Neural cell (in vitro differentiated cells): ENCODE data around the gene CAPN5.

- RAMPAGE, long total RNA = no peak
These were observed 187 bp downstream of the ARRB1 start for GRCh38 chr11:75351384-75351563.

GRCh38 chr11:75401156-75401827 is 2.0 kb downstream of the RPS3 start:
- RAMPAGE, long total RNA = no peak

GRCh38 chr11:75421656-75422552 is 11.1 kb downstream of the KLHL35 start:
- RAMPAGE, long total RNA = no peak

DNA sequence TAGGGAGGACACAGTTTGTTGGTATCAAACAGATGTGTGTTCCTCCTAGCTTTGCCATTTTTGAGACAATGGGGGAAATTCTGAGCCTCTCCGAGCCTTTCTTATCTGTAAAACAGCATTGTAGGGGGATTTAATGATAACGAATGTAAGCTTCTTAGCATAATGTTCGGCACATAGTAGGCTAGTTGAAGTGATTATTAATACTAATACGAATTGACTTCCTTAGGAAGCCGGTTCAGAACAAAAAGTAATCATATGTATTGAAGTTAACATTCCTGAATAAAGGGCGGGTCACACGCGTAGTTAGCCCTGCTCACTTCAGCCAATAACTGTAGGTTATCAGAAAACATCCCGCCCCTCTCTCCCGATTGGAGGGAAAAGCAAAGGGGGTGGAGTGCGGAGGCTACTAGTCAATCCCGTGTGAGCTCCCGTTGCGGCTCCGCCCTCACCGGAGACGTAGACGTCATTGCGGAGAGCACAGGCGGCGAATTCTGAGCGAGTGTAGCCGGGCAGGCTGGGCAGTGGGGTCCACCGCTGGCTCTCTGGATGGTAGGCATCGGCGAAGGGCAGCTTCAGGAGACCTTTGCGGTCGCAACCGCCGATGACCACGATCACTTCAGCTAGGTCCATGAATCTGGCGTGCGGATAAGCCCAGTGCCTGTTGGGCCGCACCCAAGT is 4.9 kb downstream of the KLHL35 start:
- RAMPAGE, long total RNA = no peak

DNA sequence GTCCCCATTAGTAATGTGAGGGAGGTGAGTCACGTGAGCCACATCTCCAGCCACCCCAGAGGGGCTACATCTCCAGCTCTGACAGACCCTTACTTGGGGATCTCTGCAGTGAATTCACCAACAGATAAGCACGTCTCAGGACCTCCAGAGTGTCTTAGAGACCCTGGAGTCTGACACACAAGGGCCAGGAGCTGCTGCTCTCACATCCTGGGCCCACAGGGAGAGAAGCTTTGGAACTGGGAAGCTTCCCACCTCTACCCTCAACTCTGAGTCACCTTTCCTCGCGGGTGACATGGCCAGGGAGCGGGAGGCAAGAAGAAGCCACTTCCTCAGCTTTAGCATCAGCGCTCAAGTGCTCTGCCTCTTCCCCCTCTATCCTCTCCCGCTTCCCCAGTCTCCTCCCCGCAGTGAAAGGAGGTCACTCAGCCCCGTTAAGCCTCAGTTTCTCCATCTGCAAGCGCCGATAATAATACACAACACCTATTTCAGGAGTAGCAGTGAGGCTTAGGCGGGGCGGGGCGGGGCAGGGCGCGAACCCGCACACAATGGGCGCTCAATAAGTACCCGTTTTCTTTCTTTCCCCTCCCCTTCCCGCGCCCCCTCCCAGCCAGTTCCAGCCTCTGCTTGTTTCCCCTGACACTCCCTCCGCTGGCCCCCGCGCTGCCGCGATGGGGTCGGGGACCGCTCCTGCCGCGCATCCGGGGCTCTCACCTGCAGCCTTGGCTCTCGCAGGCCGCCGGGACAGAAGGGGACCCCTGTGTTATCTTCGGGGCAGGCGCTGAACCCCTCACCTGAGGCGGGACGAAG is 1.0 kb downstream of the GDPD5 start:
- RAMPAGE, long total RNA = no peak

- RAMPAGE, long total RNA = no peak
These were observed 3.9 kb upstream of the SERPINH1 start for GRCh38 chr11:75558005-75558746.

GRCh38 chr11:75583621-75584376 is 21.7 kb downstream of the SERPINH1 start:
- RAMPAGE, long total RNA = no peak

GRCh38 chr11:75810735-75811016 is 4.3 kb upstream of the UVRAG start:
- RAMPAGE, long total RNA = no peak

- RAMPAGE, long total RNA = no peak
These were observed 190.6 kb downstream of the UVRAG start for GRCh38 chr11:76005689-76005932.

DNA sequence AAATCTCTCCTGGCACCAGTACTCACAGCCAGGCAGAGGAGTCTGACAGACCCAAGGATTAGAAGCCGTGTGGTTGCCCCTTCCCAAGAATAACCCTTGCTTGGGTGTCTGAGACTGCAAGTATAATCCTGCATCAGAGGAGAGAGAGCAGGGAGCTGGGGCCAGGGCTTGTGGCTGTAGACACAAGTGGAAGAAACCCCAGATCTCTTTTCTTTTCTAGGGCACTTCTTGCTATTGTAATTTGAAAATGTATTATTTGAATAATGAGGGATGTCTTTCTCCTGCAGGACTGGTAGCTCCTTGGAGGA is 67.2 kb downstream of the WNT11 start:
- RAMPAGE, long total RNA = no peak

- RAMPAGE, long total RNA = no peak
These were observed 29.8 kb upstream of the WNT11 start for GRCh38 chr11:76235670-76236924.

DNA sequence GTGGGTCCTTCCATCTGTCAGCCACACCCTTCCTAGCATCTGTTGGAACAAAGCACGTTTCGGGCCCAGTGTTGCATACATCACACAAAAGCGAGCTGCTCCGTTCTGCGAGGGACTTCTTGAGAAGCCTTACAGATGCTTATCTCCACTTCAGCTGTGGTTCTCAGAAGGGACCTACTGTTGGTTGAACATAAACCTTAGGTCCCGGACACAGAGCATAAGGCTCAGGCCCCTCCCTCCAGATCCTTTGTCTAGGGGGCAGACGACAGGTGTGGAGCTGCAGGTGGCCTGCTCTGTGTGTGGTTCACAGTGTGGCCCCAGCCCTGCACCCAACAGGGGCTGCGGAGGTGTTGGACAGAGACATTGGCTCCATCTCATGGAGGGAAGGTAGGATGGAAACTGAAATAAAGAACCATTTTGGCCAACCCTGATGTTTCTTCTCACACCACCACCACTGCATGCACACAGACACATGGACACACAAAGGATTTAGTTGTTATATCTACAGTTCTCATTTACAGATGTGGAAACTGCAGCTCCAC is 78.0 kb downstream of the LRRC32 start:
- RAMPAGE, long total RNA = no peak

GRCh38 chr11:76666309-76667008 is 4.1 kb downstream of the LRRC32 start:
- RAMPAGE, long total RNA = no peak

- RAMPAGE, long total RNA = no peak
These were observed 16.0 kb downstream of the TSKU start for GRCh38 chr11:76799048-76799666.

DNA sequence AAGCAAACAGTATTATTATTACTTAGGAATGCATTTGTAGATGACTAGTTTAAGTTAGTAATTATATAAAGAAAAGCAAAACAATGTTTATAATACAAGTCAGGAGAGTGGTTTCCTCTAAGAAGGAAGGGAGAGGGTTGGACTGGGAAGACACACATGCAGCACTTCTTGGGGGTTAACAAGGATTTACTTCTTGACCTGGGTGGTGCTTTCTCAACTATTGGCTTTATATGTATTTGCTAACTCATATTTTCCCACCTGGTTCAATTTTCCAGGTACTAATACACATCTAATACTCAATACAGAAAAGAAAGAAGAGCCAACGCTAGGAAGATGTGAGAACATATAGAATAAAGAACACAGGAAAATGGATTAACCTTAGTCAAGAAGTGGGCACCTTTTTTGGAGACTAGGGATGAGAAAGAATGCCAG is 36.3 kb upstream of the B3GNT6 start:
- RAMPAGE, long total RNA = no peak

DNA sequence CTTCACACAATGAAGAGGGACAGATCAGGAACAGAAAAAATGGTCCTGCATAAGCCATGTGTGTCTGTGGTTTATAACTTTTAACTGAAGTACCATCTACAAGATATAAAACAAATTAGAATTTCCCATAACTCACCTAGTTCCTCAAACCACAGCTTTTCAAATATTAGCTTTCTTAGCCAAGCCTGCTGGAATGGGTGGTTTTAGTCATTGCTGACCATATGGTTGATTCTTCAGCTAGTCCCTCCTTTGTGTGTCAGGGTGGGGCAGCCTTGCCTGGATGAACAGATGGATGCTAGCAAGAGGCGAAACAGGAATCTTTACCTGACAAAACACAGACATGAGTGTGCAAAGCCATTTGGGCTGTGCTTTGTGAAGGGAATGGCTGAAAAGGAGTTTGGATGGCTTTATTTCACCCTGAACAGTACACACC is 6.9 kb upstream of the B3GNT6 start:
- RAMPAGE, long total RNA = no peak

DNA sequence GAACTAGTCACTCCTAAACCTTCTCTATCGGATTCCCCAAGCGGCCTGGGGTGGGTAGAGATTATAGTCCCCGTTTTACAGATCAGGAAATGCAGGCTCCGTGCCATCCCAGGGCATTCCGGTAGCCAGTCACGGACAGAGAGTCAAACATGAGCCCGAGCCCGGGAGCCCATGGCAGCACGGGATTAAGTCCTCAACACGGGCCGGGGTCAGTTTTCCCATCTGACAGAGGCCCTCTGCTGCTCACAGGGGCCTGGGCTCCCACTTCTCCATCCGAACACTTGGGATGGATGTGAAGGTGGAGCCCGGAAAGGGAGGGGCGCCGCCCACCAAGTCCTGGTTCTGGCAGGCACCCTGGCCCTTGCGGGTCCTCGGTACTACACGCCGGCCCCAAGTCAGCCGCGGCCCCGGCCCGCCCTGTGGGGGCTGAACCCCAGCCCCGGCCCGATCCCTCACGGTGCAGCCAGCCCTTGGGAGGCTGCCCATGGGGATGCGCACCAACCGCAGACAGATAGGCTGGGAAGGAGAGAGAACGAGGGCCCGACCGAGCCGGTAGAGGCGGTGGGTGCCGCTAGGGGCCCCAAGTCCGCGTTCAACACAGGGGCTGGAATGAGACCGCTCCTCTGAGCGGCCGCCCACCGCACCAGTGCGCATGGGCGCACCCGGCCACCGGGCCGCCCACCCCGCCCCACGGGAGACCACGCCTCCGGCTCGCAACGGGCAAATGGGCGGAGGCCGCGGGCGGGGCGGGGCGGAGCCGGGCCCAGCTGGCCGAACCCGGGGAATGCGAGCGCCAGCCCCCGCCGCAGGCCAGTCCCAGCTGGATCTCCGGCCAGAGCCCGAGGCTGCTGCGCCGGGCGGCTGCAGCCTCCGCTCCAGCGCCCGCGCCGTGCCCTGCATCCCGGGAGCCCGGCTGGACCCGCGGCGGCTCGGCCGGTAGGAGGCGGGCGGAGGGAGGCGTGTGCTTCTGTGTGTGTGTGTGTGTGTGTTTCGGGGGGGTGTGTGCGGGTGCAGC is at the start of gene CAPN5:
TSS of gene CAPN5 (plus strand) at position 813 of the 1,015 bp plus-strand sequence.
- RAMPAGE, long total RNA = no peak

DNA sequence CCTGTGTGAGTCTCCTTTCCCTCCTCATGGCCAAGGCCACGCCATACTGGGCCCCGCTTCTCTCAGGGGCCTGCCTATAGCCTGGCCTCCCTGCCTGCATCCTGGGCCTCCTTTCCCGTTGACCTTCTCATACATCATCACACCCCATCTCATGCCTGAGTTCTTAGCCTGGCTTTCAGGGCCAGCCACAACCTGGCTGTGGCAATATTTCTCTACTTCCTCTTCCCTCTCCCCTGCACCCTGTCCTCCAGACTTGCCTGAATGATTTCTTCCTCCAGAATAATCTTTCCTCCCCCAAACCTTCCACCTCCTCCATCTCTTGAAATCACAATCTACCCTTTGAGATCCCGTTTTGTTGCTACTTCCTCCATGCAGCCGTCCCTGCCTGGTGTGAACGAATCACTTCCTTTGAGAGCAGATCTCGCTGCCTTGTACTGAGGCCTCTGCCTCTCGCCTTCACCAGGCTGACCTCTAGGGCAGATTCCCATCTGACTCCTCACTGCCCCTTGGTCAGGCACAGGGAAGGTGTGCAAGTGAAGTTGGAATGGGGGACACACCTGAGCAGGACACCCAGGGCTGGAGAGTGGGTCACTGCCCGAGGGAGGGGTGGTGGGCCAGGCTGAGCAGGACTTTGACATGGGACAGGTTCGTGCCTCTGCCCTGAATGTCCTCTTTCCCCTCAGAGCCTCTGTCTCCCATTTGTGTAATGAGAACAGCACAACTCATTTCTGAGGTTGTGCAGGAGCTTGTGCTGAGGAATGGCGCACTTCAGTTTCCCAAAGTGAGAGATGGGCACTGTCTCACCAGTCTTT is 5.4 kb downstream of the CAPN5 start:
- RAMPAGE, long total RNA = no peak

DNA sequence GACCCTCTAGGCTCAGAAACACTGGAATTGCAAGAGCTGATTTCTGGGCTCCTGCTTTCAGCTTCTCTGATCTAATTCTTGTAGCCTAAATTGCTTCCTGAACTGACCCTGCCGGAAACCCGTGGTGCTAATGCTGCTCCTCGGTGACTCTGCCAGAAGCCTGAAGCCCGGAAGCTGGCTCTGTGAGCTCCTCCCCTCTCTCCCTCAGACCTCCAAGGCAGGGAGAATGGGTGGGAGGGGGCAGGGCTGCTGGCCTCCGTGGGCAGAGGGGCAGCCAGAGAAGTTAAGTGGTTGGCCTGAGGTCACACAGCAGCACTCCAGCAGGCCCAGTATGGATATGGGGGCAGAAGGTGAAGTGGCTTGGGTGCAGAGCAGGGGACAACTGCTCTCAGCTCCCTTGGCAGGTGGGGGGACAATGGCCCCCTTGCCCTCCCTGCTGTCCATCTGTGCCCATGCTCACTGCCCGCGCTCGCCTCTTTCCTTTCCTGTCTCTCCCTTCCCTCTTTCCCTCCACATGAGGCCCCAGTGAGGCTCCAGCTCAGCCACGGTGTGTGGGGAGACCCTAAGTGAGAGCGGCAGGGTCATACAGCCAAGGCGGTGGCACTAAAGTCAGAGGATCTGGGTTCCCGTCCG is 16.2 kb downstream of the CAPN5 start:
- RAMPAGE, long total RNA = no peak

DNA sequence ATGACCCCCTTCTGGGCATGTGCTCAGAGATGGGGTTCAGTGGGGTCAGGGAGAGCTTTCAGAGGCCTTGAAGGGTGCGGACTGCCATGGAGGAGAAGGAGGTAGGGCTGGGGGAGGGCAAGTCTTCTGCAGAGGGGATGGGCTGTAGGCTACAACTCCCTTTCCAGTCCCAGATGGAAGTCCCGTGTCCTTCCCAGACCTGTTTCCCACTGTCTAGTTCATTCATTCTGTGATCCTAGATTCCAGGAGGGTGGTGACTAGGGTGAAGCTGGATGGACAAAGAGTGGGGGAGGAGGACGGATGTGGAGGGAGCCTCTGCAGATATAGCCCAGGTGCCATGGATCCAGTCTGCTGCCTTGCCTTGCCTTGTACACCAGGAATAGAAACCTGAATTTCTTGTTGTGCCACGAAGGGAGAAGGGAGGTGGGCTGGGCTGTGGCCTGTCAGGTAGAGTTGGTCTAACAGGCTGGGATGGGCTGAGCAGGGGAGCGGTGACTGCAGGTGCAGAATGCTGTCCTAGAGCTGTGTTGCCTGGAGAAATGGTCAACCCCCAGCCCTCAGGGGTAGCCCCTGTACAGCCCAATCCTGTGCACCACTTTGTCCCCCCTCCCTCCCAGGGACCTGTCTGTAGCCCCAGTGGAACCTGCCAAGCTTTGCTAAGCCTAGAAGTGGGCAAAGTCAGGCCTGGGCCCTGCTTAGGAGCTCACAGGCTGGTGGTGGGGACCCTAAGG is 14.1 kb upstream of the OMP start:
- RAMPAGE, long total RNA = no peak